Mammary microvascular endothelial cell (primary cell): ENCODE measurements around a stretch of chr22.

DNA sequence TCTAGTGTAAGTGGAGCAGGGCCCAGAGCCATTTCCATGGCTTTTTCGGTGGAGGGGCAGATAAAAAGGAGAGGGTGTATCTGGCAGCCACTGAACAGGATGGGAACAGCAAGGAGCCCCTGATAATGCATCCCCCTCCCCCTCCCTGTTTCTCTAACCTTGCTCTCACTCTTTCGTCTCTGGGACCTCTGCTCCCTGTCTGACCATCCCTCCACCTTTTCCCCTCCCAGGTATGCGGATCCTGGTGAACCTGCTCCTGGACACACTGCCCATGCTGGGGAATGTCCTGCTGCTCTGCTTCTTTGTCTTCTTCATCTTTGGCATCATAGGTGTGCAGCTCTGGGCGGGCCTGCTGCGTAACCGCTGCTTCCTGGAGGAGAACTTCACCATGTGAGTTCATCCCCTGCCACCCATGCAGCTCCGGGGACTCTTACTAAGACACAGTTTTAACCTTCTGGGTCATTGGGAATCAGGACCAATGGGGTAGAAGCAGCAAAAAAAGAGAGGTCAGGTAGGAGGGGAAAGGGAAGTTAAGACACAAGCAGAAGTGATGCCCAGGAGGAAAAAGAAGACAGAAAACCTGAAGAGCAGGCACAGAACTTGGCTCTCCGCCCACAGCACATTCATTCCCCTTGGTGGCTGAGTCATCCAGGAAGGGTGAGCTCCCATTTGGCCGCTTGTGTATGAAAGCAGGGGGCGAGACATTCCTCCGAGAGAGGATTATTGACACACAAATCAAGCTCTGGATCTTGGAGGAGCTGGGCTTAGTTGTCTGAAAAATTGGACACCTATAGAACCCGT, 64.0 kb downstream of the CACNA1I start:
- RAMPAGE, long total RNA = no peak

- RAMPAGE, long total RNA = no peak
These were observed 87.9 kb downstream of the CACNA1I start for GRCh38 chr22:39658397-39658910.

DNA sequence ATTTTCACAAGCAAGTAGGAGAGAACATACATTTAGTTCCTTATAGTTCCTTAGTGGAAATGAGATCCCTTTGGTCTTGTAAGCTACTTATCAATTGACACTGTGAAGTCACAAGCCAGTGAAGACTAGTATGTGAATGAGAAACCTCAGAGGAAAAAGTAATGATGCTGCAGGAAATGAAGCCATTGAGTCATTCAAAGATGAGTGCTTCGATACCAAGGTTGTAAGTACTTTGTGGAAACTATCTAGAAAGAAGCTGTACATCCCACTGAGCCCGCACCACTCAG, 53.5 kb downstream of the ENTHD1 start:
- RAMPAGE, long total RNA = no peak

GRCh38 chr22:40044247-40045074, 49.7 kb downstream of the FAM83F start:
- RAMPAGE, long total RNA = start-site peak on the plus strand at chr22:40044746-40044852, 166 and 88 reads in 2 replicates

DNA sequence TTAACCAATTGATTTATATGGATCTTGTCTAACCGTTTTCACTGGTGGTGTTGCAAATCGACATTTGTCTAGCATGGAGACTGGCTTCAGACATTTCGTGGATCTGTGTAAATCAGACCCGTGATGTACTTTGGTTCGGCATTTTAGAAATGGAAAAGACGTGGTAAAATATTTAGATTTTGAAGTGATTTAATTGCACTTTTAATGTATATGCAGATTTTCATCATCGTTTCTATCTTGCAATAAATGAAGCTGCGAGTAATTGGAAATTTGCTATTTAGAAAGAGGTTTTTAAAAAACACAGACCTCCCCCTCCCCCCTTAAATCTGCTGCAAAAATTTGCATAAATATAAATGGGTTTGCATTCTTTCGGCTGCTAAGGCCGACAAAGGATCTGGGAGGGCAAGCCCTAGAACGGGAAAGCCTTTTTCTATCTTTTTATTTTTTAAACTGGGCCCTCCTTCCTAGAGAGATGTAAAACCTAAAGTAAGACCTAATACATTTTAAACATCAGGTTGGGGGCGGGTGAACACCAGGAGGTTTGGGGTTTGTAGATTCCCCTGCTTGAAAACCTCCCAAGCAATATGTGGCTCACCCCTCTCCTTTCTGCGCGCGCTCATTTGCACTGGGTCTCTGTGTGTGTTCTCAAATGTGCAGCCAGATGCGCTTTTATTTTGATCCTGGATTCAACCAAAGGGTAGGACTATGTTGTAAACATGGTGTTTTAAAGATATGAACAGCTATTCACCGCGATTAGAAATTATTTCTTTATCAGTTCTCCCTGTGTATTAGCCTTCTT, 639 bp downstream of the TNRC6B start:
- RAMPAGE, long total RNA = no peak

GRCh38 chr22:40323056-40323408, 23.3 kb upstream of the ADSL start:
- RAMPAGE, long total RNA = no peak

GRCh38 chr22:40324447-40325182, 21.7 kb upstream of the ADSL start:
- RAMPAGE, long total RNA = no peak

DNA sequence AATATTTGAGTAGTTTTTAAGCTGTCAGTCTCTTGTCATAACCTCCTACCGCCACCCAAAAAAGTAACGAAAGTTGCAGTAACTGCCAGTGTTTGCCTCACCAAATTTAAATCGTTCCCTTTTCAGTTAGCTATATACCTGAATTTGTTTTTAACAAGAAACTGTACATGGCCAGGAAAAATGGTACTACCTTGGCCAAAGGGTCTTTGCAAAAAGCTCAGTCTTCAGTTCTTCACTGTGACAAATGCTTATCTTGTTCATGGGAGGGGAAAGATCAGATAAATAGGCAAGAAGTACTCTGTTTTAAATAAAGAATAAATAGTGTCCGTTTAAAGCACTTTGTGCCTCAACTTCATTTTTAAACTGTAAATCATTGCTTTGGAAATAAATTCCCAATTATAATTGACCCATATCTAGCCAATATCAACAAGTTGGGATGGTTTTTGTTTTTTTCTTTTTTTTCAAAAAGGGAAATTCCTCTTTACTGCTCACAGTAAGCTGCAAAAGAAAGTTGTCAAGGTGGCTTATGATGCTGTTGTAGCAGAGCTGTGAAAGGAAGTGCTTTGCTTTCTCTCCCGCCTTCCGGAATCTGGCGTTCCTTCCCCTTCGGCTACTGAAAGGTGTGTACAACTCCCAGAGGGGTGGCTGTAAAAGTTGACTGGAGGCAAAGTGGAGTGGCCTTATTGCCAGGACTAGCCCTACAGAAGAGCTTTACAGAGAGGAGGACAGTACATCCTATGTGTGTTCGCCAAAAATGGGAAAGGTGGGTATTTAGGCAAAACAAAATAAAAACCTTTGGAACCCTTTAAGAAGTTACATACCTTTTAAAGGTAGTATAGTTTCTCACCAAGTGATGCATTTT, 16.3 kb upstream of the ADSL start:
- RAMPAGE, long total RNA = no peak

DNA sequence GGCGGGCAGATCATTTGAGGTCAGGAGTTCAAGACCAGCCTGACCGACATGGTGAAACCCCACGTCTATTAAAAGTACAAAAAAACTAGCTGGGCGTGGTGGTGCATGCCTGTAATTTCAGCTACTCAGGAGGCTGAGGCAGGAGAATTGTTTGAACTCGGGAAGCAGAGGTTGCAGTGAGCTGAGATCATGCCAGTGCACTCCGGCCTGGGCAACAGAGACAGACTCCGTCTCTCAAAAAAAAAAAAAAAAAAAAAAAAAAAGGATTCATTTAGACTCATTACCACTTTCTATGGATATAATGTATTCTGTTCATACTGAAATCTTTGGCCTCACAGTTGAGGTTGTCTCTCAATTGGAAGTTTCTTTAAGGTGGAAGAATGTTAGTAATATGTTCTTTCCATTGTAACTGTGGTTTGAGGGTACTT, 128.2 kb downstream of the MRTFA start:
- RAMPAGE, long total RNA = no peak

DNA sequence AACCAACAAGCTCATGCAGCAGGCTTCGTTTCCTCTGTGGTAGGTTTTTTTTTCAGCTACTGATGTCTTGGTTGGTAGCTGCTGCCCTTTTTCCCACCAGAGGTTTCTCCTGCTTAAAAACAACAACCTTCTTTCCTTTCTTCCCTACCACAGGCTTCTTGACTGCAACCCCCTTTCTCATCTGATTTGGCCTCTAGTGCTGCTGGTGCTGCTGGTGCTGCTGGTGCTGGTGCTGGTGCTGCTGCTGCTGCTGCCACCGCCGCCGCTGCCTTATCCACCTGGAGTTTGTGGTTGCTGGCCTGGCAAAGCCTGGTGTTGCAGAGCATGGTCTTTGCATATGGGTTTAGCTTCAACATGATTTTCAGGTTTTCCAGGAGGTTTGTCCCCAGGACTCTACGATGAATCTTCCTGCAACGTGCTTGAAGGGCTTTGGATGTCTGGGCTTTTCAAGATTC, 49.8 kb downstream of the MRTFA start:
- RAMPAGE, long total RNA = no peak

- RAMPAGE, long total RNA = no peak
These were observed 60.7 kb downstream of the SLC25A17 start for GRCh38 chr22:40758463-40758919.

GRCh38 chr22:40835345-40835716, 16.2 kb upstream of the SLC25A17 start:
- RAMPAGE, long total RNA = no peak

- RAMPAGE, long total RNA = no peak
These were observed 1.5 kb downstream of the ST13 start for GRCh38 chr22:40854835-40855515.

GRCh38 chr22:40951521-40952249, 507 bp downstream of the RBX1 start:
- RAMPAGE, long total RNA = no peak

DNA sequence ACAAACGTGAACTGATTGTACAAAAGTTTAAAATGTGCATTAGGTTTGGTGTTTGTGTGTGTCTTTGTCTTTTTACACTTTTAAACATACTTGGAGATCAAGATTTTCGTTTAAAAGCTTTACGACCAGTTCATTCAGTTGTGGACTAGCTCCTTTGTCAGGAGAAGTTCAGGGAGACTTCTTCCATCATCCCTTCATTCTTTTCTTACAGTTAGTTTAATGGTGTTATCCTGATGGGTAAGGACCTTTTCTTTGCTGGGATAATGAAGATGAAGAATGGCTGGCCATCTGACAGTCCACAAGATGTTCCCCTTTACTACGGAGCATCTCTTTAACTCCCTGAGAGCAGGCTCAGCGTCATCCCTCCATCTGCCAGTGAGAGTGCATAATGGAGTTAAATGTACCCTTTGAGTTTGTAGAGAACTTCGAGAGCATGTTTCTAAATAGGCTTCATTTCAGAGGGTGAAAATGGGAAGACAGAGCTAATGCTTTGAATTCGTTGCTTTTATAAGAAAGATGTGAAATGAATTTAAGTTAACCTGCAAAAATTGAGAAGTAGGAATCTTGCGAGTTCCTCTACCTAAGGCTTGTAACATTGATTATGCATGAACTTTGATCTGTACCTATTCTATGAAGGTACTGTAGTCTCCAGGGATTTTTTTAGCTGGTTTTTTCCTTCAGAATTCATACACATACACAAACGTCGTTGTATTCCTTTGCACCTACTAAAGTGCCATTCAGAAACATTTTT, 1.7 kb downstream of the EP300 start:
- RAMPAGE, long total RNA = no peak

DNA sequence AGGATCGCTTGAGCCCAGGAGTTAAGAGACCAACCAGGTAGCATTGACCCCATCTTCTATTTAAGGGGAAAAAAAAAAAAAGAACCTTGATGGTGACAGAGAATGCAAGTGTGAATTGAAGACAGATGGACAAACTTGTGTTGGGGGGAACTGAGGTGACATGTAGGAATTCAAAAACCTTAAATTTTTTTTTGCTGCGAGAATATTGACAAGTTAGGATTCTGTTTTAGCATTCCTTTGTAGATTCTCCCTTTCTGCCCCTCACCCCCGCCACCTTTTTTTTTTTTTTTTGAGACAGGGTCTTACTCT, 26.3 kb downstream of the EP300 start:
- RAMPAGE, long total RNA = no peak

- RAMPAGE, long total RNA = no peak
These were observed 34.9 kb upstream of the L3MBTL2 start for GRCh38 chr22:41170265-41170650.

DNA sequence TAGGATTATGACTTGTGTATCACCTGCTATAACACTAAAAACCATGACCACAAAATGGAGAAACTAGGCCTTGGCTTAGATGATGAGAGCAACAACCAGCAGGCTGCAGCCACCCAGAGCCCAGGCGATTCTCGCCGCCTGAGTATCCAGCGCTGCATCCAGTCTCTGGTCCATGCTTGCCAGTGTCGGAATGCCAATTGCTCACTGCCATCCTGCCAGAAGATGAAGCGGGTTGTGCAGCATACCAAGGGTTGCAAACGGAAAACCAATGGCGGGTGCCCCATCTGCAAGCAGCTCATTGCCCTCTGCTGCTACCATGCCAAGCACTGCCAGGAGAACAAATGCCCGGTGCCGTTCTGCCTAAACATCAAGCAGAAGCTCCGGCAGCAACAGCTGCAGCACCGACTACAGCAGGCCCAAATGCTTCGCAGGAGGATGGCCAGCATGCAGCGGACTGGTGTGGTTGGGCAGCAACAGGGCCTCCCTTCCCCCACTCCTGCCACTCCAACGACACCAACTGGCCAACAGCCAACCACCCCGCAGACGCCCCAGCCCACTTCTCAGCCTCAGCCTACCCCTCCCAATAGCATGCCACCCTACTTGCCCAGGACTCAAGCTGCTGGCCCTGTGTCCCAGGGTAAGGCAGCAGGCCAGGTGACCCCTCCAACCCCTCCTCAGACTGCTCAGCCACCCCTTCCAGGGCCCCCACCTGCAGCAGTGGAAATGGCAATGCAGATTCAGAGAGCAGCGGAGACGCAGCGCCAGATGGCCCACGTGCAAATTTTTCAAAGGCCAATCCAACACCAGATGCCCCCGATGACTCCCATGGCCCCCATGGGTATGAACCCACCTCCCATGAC, 28.1 kb upstream of the L3MBTL2 start:
- RAMPAGE, long total RNA = no peak

- RAMPAGE, long total RNA = no peak
These were observed 1.1 kb downstream of the ZC3H7B start for GRCh38 chr22:41301975-41303175.

DNA sequence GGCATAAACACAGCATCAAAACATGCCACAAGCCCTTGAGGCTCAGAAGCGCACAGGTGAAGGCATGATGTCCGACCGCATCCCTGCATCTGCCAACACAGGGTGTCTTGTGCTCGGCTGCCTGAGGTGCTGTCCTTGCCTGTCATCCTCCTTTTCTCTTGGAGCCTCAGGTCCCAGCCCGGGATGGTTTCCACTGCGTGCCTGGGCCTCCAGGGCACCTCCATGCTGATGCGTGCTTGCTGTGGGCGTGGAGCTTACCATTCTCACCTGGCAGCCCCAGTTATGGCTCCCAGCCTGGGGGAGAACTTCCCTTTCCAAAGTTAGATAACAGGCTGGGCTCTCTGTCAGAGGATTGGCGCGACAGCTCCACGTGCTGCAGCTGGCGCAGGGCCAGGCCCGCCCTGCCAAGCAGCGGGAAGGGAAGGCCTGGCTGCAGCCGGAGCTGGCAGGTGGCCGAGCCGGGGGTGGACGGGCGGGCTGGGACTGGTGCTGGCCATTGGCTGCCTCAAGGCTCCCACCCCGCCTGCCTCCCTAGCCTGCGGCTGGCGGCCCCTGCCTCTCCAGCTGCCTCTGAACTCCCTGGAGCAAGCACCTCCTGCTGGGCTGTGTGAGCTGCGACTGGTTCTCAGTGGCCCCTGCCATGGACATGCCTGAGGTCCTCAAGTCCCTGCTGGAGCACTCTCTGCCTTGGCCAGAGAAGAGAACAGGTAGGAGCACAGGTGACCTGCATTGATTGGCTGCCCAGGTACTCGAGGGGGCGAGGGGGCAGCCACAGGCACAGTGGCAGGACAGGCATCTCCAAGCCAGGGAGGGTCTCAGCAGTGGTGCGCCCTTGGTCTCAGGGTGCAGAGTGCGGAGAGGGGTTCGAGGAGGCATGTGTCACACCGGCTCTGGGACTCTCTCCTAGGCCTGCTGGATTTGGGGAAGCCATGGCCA, 14.6 kb upstream of the TEF start:
- RAMPAGE, long total RNA = no peak